Aortic smooth muscle cell (primary cell): ENCODE results near the genes OR9Q1, OR5A1 and OR4D9.

DNA sequence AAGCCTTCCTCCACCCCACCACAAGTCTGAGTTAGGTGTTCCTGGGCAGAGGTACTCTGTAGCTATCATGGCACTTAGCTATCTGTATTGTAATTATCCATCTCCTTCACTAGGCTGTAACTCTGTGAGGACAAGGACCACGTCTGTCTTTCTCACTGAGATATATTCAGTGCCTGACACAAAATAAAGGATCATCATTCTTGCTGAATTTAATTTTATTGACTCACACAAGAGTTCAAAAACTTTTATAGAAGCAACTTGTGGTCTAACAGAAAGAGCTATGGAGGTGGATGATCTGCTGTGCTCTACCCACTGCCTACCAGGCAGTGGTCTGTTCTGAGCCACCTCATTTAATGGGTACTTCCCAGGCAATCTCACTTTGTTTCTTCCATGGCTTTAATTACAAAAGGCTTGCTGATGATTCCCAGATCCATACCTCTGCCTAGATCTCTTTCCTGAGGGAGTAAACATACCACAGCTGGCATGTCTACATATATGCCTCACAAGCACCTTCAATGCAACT, 4.7 kb downstream of the BTBD18 start:
- RRBS = no CpG with 5 or more reads among the region's 1 CpG

GRCh38 chr11:57788073-57789041, 26.8 kb downstream of the CTNND1 start:
- RRBS = no CpG with 5 or more reads among the region's 5 CpGs

DNA sequence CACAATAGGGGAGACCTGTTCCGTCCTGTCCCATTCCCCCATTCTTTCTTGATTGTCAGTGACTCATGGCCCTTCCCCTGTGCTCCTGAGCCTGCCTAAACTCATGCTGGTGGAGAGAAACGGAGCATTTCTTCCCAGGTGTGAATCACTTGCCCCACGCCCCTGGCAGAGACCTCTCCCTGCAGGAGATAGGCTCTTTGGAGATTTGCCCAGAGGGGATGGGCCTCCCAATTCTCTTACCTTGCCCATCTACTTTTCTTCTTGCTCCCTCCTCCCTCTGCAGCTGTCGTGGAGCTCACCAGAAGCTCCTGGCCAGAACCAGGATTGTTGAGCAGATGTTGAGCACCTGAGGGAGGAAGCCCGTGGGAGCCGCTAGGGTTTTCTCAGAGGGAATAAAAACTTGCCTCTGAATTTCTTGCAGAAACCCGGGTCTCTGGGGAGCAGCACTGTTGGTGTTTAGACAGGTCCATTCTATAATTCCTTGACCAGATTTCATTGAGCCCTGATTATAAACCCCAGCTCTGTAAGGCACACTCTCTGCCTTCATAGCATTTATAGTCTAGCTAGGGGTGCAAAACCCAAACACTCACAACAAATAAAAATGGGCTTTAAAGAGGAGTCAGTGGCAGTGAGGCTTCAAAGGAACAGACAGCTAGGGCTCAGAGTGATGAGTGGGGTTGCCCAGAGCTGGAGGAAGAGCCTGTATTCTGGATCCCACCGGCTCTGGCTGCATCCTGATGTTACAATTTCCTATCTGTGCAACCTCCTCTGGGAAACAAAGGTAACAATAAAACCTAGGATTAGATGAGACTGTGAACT, 121.7 kb upstream of the OR9Q1 start:
- RRBS = no CpG with 5 or more reads among the region's 8 CpGs

DNA sequence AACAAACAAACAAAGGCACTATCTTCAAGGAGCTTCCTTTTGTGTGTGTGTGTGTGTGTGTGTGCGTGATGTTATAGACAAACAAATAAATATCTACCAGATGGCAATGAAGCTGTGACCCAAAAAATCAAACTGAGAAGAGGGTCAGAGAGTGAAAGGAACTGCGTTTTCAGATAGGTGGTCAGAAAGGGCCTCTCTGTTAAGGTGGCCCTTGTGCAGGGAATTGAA, at the start of gene OR9Q1:
Gene OR9Q1, plus strand, starts transcription at position 204 of the 228 bp plus-strand sequence.
- RRBS = no CpG with 5 or more reads among the region's 2 CpGs

- RRBS = 69% methylated on average over 3 of the region's 13 CpGs
Measured at GRCh38 chr11:58674522-58675016, 52.1 kb downstream of the CNTF start.

DNA sequence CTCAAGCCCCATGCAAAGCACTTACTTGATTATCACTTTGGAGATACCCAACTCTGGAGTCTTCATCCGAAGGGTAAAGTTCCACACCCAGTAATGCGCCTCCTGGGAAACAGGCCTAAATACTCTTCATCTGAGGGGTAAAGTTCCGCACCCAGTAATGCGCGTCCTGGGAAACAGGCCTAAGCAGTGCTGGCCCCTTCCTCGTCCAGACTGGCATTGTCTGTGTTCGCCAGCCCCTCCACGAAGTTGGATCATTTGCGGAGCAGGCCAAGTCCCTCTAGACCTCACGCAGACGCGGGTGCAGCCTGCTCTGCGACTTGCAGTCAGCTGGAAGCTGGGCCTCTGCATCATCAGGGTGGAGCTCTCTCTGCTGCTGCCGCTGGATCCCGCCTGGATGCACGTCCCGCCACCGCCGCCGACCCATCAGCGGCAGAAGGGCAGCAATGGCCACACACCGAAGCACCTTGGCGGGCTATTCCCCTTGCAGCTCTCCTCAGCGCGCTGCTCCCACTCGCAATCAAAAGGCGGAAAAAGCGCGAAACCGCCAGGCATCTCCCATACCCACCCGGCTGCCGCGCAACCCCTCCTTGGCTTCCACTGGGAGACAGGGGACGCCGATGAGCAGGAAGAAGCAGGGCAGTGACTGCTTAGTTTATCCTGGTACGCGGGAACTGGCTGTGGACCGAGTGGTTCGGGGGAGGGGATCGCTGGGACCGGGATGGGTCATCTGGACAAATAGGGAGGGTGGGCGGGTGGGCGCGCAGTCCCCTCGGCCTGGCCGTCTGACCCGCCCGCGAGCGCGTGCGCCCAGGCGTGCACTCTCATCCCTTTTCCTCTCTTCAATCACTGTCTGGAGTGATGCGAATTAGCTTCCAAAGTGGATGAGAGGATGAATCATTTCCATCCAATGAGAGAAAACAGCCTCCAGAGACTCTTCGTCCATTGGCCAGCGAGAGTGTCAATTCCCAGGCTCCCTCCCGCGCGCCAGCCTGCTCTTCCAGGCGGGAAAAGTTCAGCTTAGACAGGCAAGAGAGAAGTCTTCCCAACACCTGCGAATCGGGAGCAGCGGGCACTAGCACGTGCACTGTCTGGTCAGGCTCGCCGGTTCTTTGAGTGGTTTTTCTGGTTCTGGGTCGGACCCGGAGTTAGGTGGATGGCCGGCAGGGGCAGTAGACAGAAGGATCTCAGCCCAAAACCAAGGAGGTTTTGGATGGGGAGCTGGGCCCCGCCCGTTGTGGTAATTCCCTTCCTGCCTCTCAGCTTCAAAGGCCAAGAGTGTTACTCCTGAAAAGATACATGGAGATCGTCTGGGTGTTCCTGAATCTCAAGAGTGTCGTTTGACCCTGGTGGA, 33.8 kb upstream of the GLYATL1 start:
- RRBS = no CpG with 5 or more reads among the region's 73 CpGs

GRCh38 chr11:58998811-58999695, 59.8 kb downstream of the GLYATL1 start:
- RRBS = no CpG with 5 or more reads among the region's 5 CpGs

GRCh38 chr11:59009568-59010047, 70.3 kb downstream of the GLYATL1 start:
- RRBS = no CpG with 5 or more reads among the region's 2 CpGs

DNA sequence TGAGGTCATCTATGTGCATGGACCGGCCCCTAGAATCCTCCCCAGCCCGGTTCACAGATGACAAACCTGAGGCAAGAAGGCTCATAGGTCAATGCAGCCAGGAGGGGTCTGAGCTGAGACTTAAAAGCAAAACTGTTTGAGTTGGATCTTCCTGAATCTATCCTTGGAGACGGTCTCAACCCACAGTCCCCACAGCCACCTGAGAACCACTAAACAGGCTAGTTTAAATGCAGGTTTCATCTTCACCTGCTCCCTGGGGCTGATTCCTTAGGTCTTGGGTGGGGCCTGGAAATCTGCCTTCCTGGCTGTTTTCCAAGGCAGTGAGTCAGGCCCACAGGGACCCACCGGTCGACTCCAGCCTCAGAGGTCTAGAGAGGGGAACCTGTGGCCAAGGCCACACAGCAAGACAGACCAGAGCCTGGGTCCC, 55.3 kb upstream of the MPEG1 start:
- RRBS = no CpG with 5 or more reads among the region's 5 CpGs

DNA sequence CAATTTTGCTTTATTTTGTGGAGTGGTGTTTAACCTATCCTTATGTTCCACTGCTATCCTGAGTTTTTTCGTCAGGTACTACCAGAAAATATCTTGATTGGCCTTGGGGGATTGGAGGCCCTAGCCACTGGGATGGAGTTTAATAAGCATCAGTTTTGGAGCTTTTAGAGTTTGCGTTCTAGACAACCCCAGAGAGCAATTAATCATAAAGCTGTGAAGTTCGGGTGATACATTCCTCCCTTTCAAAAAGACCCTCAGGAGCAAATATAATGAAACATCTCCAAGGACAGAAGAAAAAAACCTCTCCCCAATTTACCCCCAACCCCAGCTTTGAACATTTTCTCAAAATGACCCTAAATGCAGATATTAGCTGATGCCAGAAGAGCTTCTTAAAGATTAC, at the start of gene OR5A1:
Gene OR5A1, plus strand, starts transcription at position 270 of the 400 bp plus-strand sequence.
- RRBS = no CpG with 5 or more reads among the region's 3 CpGs

DNA sequence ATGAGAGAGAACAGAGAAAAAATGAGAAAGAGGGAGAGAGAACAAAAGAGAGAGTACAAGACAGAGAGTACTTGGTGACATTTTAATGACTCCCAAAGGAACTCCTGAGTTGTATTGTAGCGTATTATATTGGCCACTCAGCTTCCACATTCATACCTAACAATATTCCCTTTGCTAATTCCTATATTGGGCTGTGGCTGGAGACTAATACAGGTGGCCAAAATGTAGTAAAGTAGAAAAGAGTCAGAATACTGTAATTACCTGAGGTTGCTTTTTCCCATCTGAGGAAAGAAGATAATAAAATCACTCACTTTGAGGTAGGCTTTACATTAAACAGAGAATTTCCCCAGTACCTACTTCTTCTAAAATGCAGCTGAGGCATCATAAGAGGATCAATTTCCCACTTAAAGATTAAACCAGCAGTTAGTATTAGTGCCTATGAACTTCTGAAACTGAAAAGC, at the start of gene OR4D9:
Gene OR4D9, plus strand, starts transcription at position 338 of the 461 bp plus-strand sequence.
- RRBS = no CpG with 5 or more reads among the region's 1 CpG

- RRBS = no CpG with 5 or more reads among the region's 28 CpGs
Measured at GRCh38 chr11:59550803-59551435, 39.6 kb downstream of the OR4D9 start.

GRCh38 chr11:59558219-59558691, 46.9 kb downstream of the OR4D9 start:
- RRBS = no CpG with 5 or more reads among the region's 10 CpGs

GRCh38 chr11:59575687-59576779, 39.5 kb downstream of the OSBP start:
- RRBS = no CpG with 5 or more reads among the region's 14 CpGs

DNA sequence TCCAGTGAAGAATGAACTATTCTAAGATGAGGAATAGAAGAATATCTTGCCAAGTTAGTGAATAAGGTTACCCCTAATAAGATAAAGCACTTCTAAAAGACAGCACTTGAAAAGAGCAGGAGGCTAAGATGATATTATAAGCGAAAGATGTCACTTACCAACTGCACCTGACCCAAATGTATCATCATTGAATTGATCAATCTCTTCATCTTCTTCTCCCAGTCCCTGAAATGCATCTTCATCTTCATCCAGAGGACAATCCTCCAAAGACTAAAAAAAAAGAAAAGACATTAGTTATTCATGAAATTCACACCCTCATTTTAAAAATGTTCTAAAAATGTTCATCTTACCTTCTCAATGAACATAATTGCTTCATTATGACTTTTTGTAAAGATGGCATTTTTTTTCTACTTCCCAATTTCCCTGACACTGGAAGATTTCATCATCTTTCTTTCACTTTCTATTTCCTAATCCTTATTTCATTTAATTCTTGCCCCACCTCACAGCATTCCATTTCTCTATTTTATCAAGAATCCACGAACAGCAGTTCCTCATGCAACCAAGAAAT, 2.1 kb downstream of the PATL1 start:
- RRBS = no CpG with 5 or more reads among the region's 2 CpGs

DNA sequence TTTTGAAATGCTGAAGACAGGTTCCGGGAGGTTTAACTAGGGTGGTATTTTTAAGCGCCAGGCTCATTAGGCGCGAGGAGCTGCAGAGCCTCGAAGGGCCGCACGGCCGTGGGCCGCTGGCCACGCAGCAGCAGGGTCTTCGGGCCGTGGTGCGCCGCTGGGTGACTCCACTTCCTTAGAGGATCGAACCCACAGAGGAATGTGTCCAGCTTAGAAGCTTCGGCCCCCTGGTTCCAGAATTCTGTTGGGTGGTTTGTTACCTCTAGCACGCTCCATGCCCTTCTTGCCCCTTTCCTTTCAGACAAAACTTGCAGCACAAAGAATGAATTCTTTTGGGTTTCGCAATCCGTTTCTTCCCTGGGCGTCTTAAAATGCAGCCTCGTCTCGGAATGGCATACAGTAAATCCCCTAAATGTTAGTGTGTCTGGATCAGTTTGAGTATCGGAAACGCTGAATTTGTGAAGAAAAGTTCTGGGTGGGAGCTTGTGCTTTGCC, 813 bp upstream of the PATL1 start:
- RRBS = no CpG with 5 or more reads among the region's 24 CpGs

GRCh38 chr11:59755697-59756409, 677 bp downstream of the STX3 start:
- RRBS = 2% methylated on average over 13 of the region's 23 CpGs

DNA sequence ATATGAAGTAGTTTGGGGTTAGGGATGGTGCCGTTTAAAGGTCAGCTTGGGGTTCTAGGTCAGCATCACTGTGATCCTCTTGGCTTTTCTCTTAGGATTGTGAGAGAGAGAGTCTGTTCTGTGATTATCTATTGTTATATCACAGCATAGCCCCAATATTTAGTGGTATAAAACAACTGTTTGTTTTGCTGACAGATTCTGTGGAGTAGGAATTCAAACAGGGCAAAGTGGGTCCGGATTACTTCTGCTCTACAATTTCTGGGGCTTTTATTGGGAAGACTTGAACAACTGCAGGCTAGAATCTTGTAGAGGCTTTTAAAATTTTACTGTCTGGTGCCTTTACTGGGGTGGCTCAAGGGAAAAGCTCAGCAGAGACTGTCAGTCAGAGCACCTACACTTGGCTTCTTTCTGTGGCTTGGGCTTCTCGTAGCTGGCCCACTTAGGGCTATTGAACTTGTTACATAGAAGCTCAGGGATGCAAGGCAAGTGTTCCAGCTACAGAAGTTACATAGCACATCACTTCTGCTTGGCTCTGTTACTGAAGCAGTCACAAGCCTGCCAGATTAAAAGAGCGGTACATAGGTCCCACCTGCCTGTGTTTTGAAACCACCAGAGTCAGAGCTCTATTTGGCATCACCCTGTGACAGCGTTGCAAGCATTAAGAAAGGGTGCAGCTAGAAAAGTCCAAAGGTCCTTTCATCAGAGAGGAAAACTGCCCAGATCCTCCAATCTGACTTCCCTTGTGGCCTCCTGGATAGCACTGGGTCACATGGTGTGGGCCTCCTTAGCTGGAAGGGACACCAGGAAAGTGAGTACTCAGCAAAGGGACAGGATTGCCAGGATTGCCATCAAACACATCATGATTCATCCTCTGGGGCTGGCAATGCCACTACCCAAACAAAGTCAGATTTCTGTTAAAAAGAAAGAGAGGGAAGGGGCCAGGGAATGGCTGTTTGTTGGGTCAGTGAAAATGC, 22.7 kb downstream of the STX3 start:
- RRBS = no CpG with 5 or more reads among the region's 5 CpGs

GRCh38 chr11:59790062-59790749, 20.4 kb downstream of the MRPL16 start:
- RRBS = no CpG with 5 or more reads among the region's 7 CpGs